Hair follicle dermal papilla cell (primary cell): ENCODE data around the gene MAB21L4.

- CAGE, long polyA plus RNA, result no peak
Measured at GRCh38 chr2:239911992-239912649, 113.0 kb downstream of the NDUFA10 start.

DNA sequence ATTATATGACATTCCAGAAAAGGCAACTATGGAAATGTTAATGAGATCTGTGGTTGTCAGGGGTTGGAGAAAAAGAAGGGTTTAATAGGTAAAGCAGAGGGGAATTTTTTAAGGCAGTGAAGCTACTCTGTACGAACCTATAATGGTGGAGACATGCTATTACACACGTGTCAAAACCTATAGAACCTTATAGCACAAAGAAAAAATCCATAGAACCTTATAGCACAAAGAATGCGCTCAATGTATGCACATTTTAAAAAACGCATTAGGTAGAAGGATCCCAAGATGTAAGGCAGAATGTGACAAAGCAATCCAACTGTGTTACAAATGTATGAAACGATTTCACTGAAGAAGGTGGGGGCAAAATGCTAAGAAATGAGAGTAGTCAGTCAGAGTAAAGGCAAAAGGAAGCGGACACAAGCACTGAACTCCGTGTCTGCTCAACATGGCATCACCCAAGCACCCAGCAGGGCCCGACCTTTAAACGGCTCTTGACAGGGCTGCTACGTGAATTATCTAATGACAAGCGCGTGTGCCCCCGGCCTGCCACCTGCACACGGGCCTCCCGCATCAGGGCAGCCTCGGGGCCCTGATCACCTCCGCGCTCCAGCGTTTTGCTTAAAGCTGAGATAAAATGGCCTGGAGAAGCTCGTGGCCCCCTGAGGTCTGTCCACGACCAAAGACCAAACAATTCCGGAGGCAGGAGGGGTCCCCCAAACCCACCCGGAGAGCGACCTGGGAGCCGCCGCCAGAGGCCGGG, 574 bp downstream of the NDUFA10 start:
- CAGE, long polyA plus RNA, result no peak

- CAGE, long polyA plus RNA, result no peak
Measured at GRCh38 chr2:240426750-240427336, 8.6 kb upstream of the GPC1 start.

GRCh38 chr2:240464623-240465159, 29.2 kb downstream of the GPC1 start:
- CAGE, long polyA plus RNA, result no peak

DNA sequence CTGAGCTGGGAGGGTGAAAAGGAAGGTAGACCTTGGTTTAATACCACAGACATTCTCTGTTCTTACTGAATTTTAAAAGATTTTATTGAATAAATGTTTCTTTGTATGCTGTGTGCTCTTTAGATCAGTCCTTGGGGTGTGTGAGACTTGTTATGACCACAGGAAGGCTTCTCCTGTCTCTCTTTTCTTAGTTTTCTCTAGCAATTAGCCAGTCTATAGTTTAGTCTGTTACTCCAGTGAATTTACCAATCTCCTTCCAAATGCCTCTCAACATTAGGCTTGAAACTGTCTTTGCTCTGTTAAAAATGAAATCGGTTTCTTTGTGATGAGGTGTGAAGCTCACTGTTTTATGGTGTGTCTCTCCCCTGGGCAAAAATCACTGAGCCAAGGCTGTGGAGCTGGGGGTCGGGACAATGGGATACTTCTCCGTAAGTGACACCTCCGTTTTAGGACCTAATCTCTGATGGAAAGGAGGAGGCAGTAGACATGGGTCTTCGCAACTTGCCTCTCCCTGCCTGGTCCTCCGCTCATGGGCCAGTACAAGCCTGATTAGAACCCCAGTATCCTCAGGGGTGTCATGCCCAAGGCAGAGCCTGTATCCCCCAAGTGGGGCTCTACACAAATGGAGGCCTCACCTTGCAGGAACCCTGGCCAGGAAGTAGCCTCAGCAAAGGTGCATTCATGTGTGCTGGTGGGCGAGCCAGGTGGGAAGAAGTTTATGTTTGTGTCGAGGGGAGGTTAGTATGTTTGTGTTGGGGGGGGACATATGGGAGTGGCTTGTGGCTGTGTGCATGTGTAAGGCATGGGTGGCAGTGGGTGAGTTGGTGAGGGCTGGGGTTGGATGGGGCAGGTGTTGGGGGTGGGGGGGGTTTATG, 60.1 kb downstream of the ANKMY1 start:
- CAGE, long polyA plus RNA, result no peak

- CAGE, long polyA plus RNA, result no peak
Measured at GRCh38 chr2:240514086-240514341, 43.8 kb downstream of the ANKMY1 start.

DNA sequence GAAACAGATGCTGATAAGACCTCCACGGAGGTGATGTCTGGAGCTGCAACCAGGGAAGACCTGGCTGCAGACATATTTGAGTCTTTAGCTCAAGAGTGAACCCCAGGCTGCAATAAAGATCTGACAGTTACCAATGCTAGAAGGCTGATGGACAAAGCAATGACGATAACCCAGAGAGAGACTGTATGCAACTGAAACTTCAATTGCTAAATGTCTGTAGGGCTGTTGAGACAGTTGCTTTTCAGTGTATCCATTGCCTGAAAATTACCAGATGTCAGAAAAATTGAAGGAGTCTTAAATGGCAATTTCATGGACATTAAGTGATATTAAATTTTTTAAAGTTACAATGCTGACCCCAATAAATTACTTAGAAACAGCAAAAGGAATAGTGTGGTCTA, 495 bp upstream of the DUSP28 start:
- CAGE, long polyA plus RNA, result no peak

GRCh38 chr2:240564827-240565210, 3.5 kb upstream of the RNPEPL1 start:
- CAGE, long polyA plus RNA, result no peak

DNA sequence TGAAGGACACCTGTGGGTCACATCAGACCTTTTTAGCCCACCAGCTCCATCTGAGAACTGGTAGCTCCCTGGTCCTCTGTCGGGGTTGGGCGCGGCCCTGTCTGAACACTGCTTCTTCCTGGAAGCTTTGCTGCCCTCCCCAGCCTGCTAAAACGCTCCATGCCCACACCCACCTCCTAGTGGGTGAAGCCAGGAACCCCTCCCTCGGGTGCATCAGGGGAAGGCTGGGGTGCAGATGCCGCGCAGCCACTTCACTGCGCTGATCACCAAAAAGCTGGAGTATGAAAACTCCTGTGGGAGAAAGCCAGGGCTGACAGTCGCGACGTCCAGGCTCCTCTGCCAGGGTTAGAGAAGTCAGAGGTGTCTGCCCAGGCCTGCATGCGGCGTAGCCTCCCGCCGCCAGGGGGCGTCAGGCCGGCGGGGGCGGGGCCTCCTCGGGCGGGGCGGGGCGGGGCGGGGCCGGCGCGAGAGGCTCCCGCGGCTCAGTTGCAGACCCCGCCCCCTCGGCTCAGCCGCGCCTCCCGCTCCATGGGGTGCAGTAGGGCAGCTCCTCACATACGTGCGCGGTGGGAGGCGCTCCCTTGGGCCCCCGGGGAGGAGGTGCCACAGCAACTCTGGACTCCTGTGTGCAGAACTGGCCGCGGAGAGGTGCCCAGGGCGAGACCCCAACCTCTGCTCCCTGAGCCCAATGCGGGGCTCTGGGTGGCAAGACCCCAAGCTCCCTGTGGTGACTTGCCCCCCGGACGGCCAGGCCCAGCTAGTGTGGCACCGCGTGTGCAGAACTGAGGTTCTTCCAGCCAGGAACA, 2.0 kb upstream of the RNPEPL1 start:
- CAGE, long polyA plus RNA, result no peak

GRCh38 chr2:240569341-240569764, 1.1 kb downstream of the RNPEPL1 start:
- CAGE, long polyA plus RNA, result no peak

GRCh38 chr2:240575164-240575995, 7.1 kb downstream of the RNPEPL1 start:
- CAGE, long polyA plus RNA, result no peak

DNA sequence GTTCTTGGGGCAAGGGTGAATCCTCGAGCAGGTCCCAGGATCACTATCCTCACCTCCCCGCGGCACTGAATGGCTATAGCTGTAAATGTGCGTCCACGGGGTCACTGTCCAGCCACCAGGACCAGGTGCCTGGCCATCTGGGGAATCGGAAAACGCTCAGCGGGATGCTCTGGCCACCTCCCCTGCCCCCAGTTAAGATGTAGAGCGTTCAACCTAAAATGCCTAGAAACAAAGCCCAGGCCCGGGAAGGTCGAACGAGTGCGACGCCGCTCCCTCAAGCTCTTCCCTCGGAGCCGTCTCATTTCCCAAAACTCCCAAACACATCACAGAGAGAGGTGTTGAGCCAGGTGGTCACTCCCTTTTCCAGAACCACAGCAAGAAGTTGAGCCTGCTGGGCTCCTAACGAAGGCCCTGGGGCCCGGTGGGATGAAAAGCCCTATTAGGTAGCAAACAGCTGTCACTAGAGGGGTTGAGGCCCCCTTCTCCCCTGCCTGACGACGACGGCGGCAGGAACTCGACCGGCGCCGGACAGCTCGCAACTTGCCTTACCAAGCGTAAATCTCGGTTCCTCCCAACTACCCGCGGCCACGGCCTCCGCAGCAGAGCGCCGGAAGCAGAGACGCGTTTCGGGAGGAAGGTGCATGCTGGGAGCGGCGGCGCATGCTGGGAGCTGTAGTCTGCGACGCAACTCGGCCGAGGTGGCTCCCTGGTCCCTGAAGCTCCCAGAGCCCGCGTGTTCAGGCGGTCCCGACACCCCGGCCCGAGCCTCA, 638 bp upstream of the CAPN10 start:
- CAGE, long polyA plus RNA, result no peak

GRCh38 chr2:240604287-240605002, 17.9 kb downstream of the CAPN10 start:
- CAGE, long polyA plus RNA, result no peak

- CAGE, long polyA plus RNA, result no peak
Measured at GRCh38 chr2:240818346-240819532, 1.3 kb downstream of the KIF1A start.

DNA sequence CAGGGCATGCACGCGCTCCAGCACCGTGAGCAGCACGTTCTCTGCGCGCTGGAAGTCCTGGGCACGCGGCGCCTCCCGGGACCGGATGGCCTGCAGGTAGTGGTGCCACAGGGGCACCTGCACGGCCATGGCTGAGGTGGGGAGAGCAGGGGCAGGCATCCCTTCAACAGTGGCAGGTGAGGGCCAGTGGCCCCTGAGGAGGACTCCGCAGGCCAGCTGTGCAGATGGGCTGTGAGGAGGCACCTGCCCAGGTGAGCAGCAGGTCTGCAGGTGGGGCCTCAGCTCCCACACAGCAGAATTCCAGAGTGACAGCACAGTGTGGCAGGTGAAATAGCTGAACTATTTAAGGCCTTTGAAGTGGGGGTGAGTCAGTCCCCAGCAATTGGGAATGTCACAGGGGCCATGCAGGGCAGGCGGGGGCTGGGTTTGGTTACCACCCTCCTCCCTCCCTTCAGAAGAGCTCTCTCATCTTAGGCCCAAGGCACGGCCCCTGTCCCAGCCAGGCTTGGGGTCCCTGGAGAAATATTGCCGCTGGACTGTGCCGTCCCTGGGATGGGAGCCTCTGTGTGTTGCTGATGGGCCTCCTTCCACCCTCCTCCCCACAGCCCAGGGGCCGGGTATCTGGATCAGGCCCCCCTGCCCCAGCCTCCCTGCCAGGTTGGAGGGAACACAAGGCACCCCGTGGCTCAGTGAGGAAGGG, at the start of gene MAB21L4:
MAB21L4 (minus strand) TSS at position 318 of the 700 bp plus-strand sequence.
- CAGE, long polyA plus RNA, result no peak

GRCh38 chr2:241108152-241109006, 6.3 kb upstream of the MTERF4 start:
- CAGE, long polyA plus RNA, result no peak

DNA sequence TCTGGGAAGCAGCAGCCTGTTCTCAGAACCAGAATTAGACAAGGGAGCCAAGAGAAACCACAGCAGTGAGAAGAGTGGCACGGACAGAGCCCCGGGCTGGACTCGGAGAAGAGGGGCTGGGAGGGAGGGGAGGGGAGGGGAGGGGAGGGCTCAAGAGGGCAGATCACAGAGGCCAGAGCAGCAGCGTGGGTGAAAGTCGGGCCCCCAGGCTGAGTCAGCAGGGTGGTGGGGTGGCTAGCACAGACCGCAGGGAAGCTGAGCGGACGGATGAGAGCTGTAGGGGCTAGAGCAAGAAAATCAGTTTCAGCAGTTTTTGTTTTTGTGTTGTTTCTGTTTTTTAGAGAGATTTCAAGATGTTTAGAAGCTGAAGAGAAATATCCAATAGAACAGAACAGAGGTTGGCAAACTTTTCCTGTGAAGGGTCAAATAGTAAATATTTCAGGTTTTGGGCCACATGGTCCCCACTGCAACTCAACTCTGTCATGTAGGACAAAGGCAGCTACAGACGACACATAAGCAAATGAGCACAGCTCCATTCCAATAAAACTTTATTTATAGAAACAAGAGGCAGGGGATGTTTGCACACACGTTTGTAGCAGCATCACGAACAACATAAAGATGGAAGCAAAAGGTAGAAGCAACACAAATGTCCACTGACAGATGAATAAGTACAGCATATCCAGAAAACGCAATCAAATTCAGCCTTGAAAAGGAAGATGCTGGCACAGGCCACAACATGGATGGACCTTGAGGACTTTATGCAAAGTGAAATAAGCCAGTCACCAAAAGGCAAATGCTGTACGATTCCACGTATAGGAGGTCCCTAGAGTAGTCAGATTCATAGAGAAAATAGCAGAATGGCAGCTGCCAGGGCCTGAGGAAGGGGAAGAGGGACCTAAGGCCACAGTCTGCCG, 7.6 kb upstream of the MTERF4 start:
- CAGE, long polyA plus RNA, result no peak

- CAGE, long polyA plus RNA, result no peak
Measured at GRCh38 chr2:241188849-241189191, 343 bp downstream of the ANO7 start.

- CAGE, long polyA plus RNA, result no peak
Measured at GRCh38 chr2:241218046-241218492, 29.6 kb downstream of the ANO7 start.

- CAGE, long polyA plus RNA, result no peak
Measured at GRCh38 chr2:241218493-241219095, 30.1 kb downstream of the ANO7 start.